Osteocyte (in vitro differentiated cells): Measurements from ENCODE around the gene BRI3BP.

- PRO-cap = no peak
Observed at GRCh38 chr12:124453982-124454578, 113.3 kb downstream of the NCOR2 start.

DNA sequence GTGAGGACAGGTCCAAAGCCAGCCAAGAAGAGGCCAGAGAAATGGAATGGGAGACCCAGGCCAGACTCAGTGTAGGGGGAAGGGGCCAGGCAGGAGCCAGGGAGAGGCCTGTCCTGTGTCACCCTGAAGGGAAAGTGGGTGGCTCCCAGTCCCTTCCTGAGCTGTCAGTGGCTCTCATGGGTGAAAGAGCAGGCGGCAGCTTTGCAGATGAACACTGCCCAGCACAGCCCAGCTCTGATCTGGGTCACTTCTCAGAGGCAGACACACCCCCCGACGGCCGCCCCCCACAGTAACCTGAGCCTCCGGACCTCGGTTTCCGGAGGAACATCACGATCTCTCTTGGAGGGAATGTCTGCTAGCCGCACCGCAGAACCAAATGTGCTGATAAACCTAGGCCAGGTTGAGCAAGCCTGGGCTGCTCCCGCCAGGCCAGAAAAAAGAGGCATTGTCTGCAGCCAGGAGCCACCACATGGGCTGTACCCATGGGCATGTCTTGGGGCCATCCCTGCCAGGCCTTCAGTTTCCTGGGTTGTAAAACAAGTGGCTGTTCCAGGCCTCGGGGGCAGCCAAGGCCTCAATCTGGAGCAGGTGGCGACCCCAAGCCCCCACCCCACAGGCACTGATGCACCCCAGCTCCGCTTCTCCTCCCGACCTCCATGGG lies 57.7 kb downstream of the NCOR2 start:
- PRO-cap = no peak

GRCh38 chr12:124543811-124544911 lies 23.3 kb downstream of the NCOR2 start:
- PRO-cap = no peak

- PRO-cap = no peak
Observed at GRCh38 chr12:124561513-124561948, 5.9 kb downstream of the NCOR2 start.

- PRO-cap = unidirectional peak, plus-strand start at chr12:124566281; bidirectional peak, plus-strand start at chr12:124566705, minus-strand start at chr12:124566595
Observed at GRCh38 chr12:124566142-124566847, 1.1 kb downstream of the NCOR2 start.

- PRO-cap = no peak
Observed at GRCh38 chr12:124625634-124626833, 58.6 kb upstream of the NCOR2 start.

- PRO-cap = no peak
Observed at GRCh38 chr12:124684473-124684895, 117.1 kb upstream of the NCOR2 start.

DNA sequence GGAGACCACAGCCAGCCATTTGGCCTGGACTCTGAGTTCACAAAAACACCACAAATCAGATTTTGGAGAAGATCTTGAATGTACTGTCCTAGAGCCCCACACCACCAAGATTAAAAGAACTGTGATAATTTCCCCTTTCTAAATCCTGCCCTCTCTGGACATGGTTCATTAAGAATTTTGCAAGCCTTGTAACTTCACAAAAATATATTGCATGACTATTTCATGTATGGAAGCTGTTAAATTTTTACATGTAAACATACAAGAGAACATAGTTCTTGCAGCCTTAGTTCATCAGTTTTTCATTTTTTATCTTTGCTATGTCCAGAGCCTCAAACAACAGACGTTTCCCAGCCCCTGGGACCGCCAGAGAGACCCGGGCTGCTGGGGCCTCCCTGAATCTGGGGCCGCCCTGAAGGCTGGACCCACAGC lies 96.9 kb downstream of the SCARB1 start:
- PRO-cap = no peak

GRCh38 chr12:124820911-124822271 lies 42.3 kb downstream of the SCARB1 start:
- PRO-cap = no peak

- PRO-cap = no peak
Observed at GRCh38 chr12:124881178-124881479, 17.5 kb upstream of the SCARB1 start.

DNA sequence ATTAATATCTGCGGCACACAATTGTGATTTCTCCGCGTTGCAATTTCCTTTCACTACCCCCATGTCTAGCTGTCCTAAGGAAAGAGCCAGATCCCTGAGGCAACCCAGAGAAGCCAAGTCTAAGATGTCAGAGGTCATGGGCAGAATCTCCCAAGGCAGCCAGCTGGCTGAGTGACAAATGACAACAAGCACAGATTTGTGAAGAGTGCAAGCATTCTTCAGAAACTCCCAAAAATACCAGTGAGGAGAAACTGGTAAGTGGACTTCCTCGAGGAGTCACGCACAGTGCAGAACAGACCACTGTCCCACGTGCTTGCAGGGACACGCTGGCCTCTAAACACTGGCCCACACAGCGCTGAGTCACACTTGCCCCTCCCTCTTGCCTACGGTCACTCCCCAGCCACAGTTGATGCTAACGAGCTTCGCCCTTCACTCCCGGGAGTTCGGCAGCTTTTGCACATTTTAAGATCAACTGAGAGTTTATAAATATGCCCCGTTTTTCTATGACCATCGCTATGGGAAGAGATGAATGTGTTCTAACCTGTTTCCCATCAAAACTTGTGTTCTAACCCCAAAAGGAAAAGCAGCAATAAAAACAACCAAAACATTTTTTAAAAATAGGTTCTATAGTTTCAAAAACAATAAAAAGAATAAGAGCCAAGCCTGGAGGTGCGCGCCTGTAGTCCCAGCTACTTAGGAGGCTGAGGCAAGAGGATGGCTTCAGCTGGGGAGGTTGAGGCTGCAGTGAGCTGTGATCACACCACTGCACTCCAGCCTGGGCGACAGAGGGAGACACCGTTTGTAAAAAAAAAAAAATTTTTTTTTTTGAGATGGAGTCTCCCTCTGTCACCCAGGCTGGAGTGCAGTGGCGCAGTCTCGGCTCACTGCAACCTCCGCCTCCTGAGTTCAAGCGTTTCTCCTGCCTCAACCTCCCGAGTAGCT lies 9.6 kb downstream of the UBC start:
- PRO-cap = no peak

DNA sequence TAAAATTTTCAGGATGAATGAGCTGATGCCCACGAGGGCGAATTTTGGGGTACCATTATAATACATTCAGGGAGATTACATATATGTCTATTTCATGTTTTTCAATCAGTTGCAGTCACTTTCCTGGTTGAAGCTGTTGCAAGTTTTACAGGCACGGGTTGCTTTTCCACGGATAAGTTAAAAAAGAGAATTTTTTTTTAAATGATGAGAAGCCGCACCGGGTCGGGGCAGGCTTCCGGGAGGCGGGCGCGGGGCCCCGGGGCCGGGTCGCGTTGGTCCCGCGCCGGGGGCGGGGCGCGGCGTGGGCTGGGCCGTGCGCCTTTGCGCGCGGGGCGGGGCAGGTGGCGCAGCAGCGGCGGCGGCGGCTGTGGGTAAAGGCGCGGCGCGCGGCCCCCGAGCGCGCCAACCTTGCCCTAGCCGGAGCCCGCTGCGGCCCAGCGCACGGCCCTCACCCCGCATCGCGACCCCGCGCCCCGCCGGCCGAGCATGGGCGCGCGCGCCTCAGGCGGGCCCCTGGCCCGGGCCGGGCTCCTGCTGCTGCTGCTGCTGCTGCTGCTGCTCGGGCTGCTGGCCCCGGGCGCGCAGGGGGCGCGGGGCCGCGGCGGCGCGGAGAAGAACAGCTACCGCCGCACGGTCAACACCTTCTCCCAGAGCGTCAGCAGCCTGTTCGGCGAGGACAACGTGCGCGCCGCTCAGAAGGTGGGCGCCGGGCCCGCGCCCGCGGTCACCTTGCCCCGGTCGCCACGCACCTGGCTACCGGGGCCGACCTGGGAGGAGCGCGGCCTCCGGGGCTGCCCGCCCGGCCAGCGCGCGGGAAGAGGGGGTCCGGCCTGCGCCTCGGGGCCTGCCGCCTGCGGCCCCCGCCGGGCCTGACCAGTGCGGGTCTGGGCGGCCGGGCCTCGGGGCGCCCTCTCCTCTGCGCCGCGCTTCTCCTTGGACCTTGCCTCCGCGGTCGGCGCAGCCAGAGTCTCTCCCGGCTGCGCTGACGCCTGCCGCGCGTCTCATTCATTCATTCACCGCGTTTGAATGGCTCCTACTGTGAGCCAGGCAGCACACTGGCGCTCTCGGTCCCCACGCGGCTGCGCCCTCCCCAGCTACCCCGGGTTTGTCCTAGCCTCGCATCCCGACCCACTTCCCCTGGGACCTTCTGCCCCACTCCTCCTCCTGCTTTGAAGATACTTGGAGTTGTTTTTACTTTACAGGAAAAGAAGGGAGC lies at the start of gene BRI3BP:
Gene BRI3BP (plus strand): TSS at position 341 of the 1,216 bp plus-strand sequence.
- PRO-cap = no peak

- PRO-cap = no peak
Observed at GRCh38 chr12:125073702-125074097, 8.5 kb downstream of the AACS start.

- PRO-cap = no peak
Observed at GRCh38 chr12:126051307-126052150, 865.3 kb downstream of the TMEM132B start.

GRCh38 chr12:126772000-126772684 lies 1494.8 kb upstream of the TMEM132C start:
- PRO-cap = no peak

DNA sequence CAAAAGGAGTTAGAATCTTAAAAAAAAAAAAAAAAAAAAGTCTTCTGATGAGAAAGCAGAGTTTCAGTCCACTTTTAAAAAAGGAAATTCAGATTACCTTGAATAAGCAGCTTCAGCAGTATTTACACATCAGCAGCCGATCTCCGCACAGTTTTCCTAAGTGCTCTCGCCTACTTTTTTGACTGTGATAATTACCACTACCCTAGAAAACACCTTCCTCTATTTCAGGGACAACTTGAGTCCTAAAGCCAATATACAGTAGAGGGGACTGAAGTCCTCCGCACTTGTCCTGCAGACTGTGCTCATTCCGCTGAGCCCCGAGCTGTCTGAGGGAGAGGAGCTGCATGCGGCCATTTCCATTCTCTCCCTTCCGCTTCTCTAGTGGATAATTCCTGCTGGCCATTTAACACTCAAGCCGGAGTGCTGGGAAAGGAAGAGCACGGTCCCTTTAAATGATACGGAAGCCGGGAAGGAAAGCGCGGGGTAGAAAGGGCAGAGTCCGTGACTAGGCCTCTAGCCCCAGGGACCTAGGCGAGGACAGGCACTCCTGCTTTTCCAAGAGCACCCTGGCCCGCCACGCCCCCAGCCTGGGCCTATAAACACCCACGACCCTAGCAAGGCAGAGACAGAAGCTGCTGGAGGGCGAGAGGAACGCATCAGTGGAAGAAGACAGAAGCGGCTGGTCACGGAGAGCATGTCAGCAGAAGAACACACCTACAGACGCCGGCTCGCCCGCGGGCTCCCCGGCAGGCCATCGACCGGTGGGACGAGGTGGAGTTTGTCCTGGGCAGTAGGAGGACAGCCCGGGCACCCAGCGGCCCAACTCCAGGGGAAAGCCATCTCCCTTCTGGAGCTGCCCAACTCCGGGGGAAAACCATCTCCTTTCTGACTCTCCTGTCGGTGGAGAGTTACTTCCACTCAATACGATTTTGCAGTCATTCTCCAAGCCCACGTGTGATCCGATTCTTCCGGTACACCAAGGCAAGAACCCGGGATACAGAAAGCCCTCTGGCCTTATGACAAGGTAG lies 1206.7 kb upstream of the TMEM132C start:
- PRO-cap = no peak

GRCh38 chr12:127062025-127062532 lies 1204.9 kb upstream of the TMEM132C start:
- PRO-cap = no peak

DNA sequence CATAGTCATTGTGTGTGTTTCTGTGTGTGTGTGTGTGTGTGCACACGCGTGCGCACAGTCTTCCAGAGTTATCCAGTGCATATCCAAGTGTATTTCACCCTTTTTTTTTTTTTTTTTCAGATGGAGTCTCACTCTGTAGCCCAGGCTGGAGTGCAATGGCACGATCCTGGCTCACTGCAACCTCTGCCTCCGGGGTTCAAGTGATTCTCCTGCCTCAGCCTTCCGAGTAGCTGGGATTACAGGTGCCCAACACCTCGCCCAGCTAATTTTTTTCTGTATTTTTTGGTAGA lies 558.9 kb upstream of the TMEM132C start:
- PRO-cap = no peak

DNA sequence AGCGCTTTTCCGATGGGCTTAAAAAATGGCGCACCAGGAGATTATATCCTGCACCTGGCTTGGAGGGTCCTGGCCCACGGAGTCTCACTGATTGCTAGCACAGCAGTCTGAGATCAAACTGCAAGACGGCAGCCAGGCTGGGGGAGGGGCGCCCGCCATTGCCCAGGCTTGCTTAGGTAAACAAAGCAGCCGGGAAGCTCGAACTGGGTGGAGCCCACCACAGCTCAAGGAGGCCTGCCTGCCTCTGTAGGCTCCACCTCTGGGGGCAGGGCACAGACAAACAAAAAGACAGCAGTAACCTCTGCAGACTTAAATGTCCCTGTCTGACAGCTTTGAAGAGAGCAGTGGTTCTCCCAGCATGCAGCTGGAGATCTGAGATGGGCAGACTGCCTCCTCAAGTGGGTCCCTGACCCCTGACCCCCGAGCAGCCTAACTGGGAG lies 400.8 kb upstream of the TMEM132C start:
- PRO-cap = no peak

- PRO-cap = no peak
Observed at GRCh38 chr12:128076189-128076767, 190.7 kb upstream of the TMEM132C start.